Hematopoietic multipotent progenitor cell (in vitro differentiated cells): ENCODE measurements around a stretch of chr2.

GRCh38 chr2:9867892-9868607, 24.8 kb downstream of the TAF1B start:
- CAGE, long polyA plus RNA = no peak

DNA sequence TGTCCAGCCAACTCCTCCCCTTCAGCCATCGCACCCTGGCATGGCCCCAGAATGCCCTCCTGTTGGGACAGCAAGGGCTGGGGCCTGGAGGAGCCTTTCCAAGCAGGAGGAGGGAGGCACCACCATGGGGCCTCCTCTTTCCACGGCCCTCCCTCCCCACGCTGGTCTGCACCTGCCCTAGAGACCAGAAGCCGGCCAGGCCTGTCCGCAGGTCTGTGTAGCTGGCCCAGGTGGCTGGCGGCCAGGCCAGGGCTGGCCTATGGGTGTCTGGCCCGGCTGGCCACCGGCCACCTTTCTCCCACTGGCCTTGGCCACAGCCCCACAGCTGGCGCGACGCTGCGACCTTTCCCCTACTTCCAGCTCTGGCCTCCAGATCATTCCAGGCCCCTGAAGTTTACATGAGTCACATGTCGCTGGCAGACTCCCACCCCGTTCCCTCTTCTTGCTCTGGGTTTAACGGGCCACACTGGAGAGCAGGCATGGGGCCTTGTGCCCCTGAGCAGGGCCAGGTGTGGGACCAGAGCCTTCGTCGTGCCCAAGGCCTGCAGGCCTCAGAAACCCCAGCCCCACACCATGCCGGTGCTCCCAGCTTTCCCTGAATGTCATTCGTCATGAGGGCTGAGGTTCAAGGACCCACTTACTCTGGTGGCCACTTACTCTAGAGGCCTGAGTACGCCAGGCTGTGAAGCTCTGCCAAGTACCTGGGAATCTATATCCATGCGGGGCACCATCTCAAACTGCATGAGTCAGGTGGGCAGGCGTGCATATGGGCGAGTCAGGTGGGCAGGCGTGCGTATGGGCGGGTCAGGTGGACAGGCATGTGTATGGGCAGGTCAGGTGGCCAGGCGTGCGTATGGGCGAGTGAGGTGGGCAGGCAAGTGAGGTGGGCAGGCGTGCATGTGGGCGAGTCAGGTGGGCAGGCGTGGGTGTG, 33.3 kb upstream of the KLF11 start:
- CAGE, long polyA plus RNA = no peak

GRCh38 chr2:10039980-10040358, 3.4 kb upstream of the KLF11 start:
- CAGE, long polyA plus RNA = no peak

- CAGE, long polyA plus RNA = no peak
These were observed 1.4 kb downstream of the CYS1 start for GRCh38 chr2:10078726-10079197.

GRCh38 chr2:10124588-10124914, 2.0 kb downstream of the RRM2 start:
- CAGE, long polyA plus RNA = no peak

DNA sequence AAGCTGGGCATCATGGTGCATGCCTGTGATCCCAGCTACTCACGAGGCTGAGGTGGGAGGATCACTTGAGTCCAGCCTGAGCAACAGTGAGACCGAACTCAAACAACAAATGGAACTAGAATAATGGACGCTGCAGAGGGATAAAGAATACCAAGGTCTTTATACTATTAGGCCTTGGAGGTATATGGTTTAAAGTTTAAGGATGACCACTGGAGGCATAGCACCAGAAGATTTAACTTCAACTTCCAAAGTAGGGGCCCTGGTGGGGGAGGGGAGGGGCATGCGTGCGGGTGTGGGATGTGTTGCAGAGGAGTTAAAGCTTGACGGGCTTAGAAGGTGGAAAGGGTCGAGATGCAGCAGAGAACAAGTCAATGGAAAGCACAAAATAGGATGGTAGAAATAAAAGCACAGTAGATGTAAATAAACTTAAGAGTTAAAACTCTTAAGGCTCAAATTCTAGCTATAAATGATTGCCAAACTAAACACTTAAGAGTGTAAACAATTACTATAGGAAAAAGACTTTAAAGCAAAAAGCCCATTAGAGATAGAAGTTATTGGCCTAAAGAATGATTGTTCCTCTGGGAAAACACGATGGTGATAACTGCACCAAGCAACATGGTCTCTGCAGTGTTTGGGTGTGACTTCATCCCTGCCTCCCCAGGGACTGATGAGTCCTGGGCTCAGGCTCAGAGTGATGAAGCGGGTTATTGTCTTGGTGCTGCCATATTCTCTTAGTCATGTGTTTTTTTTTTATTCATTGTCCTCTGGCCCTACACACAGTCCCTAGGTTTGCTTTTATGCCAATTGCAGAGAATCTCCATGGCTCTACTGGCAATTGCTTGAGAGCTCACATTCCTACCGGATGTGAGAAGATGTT, 12.9 kb downstream of the RRM2 start:
- CAGE, long polyA plus RNA = no peak

DNA sequence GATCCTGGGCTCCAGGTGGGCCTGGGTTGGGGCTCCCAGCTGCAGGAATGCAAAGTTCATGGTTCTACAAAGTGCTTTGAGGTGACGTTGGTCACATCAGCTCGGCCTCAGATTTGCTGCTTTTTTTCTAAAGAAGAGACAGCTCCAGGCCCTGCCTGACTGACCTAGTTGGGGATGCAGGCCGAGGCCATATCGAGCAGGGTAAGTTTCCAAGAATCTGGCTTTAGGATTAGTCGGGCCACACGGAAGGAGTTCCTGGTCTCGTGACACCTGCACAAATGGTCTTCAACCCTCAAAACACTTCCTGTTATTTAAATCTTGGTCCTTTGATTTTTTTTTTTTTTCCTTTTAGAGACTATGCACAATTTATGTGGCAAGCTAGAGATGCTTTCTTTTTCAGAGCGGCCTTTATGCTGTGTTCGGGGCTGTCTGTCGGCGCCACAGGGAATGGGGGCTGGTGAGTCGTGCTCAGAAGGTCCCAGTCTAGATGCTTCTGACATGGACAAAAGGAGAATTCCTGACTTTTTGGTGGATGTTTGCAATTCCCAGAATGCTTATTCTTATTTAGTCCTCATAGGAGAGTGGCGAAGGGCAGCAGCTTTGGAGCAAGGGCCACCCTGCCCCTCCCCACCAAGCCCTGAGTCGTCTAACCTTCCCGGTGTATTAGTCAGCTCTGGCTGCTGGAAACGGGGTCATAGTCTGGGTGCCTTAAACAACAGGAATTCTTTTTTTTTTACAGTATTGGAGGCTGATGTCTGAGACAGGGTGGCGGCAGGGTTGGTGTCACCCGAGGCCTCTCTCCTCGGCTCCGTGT, 27.3 kb downstream of the HPCAL1 start:
- CAGE, long polyA plus RNA = no peak

GRCh38 chr2:10368381-10369075, 65.8 kb downstream of the HPCAL1 start:
- CAGE, long polyA plus RNA = no peak

DNA sequence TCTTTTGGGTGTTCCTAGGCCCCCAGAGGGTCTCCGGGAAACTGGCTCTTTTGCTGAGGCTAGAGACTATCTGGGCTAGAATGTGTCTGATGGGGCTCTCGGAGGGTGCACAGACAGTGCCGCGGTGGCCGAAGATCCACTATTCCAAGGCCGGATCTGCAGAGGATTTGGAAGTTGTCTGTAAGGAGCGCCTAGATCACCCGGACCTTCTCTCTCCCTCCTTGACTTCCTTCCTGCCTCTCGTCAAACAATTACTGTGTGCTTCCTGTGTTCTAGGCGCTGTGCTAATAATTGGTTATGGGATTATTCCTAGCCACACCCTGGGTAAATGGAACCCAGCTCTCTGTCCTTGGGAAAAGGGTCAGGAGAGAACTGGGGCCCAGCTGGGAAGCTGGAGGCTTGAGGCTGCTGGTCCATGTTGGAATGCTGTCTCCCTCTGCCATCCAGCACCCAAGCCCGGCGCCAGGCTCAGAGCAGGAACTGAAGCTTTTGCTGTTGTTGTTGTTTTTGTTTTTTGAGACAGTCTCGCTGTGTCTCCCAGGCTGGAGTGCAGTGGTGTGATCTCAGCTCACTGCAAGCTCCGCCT, 46.6 kb downstream of the ODC1 start:
- CAGE, long polyA plus RNA = no peak

DNA sequence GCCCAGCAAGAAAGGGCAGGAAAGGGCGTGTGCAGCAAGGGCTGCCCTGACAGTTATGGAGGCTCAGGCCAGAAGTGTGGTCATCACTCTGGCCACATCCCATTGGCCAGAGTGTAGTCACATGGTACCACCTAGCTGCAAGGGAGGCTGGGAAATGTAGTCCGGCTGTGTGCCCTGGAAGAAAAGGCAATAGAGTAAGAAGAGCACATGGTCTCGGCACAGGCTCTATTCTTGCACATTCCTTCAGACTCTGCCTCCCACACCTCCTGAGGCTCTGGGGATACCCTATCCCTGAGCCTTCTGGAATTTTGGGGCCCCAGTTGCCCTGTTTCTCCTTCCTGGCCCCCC, 35.7 kb downstream of the ODC1 start:
- CAGE, long polyA plus RNA = no peak

DNA sequence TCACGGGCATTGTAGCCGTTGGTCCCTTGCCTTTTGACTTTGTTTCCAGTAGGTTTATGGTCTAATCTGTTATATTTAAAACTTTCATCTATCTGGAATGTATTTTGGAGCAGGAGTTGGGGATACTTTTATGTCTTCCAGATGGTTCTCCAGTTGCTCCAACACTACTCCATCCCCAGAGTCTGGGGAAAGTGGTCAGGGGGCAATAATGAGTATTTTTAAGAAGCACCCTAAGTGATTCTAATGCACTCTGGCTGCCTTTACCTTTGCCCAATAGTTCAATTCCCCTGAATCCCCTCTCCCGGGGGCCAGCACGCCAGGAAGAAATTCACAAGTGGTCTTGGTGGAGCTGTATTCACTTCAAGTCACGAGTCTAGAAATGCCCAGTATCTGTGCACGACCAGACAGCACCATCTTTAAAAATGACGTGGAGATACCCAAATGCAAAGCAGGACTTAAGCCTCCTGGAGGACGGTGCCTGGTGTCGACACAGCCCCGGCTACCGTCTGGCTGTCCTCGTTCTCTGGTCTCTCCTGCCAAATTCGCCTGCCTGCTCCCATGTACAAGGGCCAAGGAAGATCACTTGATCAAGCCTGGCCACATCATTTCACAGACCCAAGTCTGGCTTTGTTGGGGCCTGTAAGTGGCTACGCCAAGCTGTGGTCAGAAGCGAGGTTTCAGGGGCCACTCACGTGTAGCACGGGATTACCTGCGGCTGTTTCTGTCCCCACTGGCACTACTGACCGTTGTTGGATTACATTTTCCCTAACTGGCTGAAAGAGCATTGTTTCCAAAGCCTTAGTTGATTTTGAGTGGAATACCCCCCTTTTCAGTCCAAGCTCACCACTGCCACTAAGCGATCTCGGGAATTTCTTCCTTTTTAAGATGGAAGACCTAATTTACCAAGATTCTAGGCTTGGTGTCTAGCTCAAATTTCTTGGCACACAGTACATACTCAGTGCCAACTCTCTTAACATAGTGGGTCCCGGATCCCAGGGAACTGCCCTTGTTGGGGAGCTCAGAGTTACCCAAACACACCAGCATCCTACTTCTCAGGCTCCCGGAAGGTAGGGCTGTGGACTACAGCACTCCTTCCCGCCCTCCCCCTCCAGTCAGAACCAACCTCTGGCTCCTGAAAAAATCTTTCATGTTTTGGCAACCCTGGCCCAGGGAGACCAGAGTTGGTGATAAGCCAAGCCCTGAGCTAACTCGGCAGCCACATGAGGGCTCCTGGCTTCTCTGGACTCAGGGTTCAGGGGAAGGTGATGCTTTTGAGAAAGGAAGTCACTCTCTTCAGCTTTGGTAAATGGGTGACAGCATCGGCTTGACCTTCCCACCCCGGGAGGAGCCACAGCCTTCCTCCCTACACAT, 9.3 kb downstream of the ODC1 start:
- CAGE, long polyA plus RNA = no peak

DNA sequence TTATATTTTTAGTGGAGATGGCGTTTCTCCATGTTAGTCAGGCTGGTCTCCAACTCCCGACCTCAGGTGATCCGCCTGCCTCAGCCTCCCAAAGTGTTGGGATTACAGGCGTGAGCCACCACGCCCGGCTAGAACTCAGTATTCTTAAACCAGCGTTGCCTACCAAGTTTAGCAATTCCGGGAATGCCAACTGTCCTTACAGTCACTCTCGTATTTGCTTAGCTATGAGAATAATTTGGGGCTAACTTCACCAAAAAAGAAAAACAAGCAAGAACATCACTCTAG, 1.9 kb downstream of the ODC1 start:
- CAGE, long polyA plus RNA = no peak

DNA sequence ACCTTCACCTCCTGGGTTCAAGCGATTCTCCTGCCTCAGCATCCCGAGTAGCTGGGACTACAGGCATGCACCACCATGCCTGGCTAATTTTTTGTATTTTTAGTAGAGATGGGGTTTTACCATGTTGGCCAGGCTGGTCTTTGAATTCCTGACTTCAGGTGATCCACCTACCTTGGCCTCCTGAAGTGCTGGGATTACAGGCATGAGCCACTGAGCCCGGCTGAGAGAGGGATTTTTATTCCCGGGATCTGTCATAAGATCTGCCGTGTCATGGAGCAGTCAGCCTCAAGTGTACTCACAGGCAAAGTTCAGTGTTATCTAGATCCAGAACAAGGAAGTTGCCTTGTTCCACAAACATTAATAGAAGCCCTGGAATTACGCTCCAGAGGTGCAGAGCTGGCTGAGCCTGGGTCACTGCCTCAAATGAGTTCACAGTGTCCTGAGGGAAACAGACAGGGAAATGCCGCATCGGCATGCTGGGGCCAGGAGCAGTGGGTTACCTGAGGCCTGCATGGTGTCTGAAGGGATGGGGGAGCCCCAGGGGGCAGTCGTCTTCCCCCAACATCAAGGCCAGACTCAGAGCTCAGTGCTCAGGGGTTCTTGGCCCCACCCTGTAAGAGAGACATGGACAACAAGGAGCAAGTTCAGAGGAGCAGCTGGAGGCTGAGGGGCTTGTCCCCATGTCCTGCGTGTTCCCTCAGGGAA, 42.6 kb upstream of the ODC1 start:
- CAGE, long polyA plus RNA = no peak

- CAGE, long polyA plus RNA = no peak
These were observed 55.4 kb downstream of the NOL10 start for GRCh38 chr2:10634240-10634858.

DNA sequence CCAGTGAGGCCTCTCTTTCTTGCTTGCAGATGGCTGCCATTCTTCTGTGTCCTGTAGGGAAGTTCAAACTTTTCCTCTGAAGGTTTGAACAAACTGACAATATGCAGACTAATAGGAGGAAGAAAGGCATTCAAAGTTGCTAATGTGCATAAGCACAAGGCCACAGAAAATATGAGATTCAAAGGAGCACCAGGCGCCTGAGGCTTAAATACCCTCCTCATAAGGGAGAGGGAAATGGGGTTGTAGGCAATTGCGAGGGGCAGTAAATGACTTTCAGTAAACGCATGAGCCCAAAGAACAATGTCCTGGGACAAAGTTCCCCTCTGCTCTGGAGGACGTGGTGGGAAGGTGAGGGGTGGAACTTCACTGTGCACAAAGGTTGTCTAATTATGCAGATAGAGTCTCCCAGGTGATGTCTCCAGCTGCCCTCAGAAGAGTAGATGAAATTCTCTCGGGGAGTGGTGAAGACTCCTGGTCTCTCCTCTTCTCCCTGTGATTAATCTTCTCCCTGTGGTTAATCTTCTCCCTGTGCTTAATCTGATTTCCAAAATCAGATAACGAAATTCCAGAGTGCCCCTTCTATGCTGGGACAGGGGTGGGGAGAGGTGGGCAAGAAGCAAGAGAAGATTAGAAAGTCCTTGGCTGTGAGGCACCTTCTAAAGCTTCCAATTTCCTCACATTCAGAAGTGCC, 26.3 kb upstream of the KCNF1 start:
- CAGE, long polyA plus RNA = no peak

- CAGE, long polyA plus RNA = no peak
These were observed 39.9 kb downstream of the ROCK2 start for GRCh38 chr2:11304399-11305051.

DNA sequence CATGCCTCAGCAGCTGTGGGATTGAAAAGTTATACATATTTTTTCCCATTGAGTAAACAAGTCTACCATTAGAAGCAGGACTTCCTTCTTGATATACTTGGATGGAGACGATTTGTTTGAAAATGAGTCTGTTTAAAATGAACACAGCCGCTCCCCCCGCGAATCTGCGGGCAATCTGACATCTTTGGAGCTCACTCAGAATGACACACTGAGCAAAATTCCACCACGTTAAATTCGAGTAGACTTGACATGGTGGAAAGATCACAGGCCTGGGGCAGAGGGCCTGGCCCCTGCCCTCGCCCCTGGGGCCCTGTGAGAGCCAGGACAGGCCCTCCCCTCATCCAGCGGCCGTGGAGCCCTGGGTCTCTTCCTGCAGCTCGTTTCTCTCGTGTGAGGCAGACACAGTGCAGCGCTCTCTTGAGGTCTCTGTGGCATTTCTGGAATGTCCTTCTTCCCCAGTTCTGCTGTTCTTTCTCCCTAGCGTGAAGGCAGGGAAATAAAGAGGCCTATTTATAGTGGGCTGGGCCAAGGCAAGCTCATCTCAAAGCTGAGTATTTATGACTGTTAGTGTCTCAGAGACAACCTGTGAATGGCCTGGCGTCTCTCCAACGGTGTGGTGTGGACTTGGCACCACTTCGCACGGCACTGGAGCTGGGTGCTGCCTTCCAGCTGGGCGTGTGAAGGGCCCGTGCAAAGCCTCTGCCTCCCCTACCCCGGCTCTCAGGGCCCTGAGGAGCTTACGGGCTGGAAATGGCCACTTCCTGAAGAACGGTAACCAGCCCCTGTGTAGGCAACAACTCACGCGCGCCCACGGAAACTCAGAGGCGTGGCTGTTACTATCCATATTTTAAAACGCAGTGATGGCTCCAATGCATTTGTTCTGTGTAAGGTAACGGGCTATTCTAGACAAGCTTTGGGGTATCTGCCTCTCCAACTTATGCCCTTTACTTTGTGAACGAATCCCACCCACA, 30.1 kb upstream of the ROCK2 start:
- CAGE, long polyA plus RNA = no peak

- CAGE, long polyA plus RNA = no peak
These were observed 31.4 kb upstream of the ROCK2 start for GRCh38 chr2:11375863-11376230.

GRCh38 chr2:11405860-11406619, 59.9 kb downstream of the E2F6 start:
- CAGE, long polyA plus RNA = no peak

GRCh38 chr2:11555951-11556815, 22.3 kb downstream of the GREB1 start:
- CAGE, long polyA plus RNA = no peak